ENCODE measurements around the genes SLC44A4, ZBTB12, CFB, C4B and TNXB.

DNA sequence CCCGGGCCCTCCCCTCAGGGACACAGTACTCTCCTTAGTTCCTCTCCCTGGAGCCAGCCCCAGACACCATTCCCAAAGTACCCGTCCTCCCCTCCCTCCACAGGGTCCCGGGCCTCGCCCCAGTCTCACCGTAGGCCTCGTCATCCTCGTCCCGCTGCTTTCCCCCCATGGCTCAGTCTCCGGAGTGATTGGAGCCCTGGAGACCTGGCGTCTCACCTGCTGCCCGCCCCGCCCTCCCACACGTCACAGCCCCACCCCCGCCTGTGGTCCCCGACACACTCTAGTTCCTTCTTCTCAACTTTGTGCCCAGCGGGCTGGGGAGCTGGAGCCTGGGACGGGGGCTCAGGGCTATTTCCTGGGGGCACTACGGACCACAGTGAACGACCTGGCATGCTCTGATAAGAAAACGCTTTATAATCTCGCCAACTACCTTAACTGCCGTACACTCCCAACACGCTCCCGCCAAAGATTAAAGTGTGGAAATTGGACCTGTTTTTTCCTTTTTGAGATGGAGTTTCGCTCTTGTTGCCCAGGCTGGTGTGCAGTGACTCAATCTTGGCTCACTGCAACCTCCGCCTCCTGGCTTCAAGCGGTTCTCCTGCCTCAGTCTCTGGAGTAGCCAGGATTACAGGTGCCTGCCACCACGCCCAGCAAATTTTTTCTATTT, at the start of gene SLC44A4:
Gene SLC44A4 (minus strand): TSS at position 186 of the 667 bp plus-strand sequence.
- RRBS = 37% methylated on average over 9 of the region's 28 CpGs

DNA sequence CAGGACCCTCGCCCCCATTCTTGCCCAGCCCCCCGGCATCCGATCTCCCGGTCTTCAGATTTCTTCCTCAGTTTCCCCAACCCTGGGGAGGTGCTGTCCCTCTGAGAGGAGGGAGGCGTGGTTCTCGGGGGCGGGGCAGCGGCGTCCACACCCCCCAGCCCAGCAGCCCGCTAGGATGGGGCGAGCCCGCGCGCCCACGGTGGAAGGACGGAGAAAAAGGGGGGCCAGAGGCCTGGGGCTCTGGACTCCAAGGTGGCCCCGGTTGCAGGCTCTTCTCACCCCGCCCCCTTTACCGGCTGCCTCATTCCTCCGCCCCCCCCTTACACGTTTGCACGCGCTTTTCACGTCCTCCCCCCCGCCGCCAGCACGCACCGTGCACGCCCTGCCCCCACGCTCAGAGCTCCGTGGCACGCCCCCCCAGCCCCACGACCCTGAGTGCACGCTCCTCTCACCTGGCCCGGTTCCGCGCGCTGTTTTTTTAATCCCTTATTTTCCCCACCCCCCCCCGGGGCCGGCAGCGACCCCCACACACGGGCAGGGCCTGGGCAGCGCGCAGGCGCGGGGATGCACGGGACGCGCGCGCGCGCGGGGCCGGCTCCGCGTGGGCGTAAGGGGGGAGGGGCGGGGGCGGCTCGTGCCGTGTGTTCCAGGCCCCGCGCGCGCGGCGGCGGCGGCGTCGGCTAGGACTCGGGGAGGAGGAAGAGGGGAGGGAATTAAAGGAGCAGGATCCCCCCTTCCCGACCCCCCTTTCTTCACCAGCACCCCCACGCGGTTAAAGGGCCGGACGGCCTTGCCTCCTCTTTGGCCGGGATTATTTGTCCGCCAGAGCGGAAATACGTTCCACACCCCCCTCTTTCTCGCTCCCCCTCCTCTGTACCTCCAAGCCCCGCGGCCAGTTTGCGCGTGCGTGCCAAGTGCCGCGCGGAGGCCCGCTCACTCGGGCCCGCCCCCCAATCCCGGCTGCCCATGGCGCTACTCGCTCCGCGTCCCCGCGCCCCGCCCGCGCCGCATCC, at the start of gene ZBTB12:
Gene ZBTB12 (minus strand): TSS at position 702 of the 1,013 bp plus-strand sequence.
- RRBS = 2% methylated on average over 15 of the region's 105 CpGs

- RRBS = no CpG with 5 or more reads among the region's 21 CpGs
These were observed at the start of gene CFB for GRCh38 chr6:31945368-31946571. Gene CFB, plus strand, starts transcription at chr6:31946095.

DNA sequence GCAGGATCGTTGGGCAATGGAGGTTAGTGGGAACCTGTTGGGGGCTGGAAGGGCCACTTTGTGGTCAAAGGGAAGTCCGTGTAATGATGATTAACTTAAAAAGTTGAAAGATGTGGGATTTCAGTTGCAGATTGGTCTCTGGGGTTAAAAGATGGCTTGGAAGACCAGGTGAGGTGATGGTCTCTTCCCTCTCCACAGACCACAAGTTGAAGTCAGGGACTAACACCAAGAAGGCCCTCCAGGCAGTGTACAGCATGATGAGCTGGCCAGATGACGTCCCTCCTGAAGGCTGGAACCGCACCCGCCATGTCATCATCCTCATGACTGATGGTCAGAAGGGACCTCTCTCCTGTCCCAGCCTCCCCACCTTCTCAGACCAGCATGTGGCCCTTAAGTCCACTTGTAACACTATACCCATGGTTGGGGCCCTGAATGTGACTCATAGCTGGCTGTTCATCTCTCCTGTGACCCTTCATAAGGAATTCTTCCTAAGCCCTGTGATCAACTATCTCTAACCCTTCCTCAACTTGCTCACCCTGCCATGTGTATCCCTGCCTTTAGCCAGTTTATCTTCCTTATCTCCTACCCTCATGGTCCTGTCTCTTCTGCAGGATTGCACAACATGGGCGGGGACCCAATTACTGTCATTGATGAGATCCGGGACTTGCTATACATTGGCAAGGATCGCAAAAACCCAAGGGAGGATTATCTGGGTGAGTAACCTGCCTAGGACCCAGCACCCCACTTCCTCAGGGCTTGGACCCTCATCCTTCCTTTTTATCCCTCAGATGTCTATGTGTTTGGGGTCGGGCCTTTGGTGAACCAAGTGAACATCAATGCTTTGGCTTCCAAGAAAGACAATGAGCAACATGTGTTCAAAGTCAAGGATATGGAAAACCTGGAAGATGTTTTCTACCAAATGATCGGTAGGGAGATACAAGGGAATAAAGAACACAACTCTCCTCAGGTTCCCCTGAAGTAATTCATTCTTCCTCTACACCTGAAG, 3.0 kb downstream of the CFB start:
- RRBS = no CpG with 5 or more reads among the region's 10 CpGs

GRCh38 chr6:31965575-31966005, 6.3 kb downstream of the DXO start:
- RRBS = no CpG with 5 or more reads among the region's 10 CpGs

DNA sequence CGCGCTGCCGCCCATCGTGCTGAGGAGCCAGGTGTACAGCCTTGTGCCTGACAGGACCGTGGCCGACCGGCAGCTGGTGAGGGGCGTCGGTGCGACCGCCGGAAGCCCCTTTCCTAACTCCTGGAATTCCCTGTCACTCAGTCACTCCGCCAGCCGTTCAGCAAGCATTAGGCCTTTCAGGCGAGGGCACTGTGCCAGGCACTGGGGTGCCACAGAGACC, 429 bp downstream of the STK19 start:
- RRBS = no CpG with 5 or more reads among the region's 15 CpGs

GRCh38 chr6:32012877-32013260, 1.7 kb upstream of the C4B start:
- RRBS = no CpG with 5 or more reads among the region's 10 CpGs

DNA sequence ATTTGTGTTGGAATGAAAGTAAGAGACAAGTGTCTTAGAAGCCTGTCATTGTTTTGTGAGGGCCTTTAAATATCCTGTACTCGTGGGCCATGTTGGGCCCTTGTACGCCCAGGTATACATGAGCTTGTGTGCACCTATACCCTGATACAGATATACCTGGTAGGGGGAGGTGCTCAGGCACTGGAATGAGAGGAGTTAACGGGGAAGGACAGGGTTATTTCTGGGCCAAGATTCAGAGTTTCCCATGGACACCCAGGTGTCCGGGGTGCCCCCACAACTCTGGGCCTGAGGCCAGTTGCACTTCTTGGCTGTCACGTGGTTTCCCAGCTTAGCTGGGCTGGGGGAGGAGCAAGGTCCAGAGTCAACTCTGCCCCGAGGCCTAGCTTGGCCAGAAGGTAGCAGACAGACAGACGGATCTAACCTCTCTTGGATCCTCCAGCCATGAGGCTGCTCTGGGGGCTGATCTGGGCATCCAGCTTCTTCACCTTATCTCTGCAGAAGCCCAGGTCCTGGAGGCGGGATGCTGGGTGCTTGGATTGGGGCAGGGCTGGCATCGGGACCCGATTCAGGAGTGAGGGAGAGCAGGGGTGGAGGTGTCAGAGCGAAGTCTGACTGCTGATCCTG, at the start of gene C4B:
Gene C4B (plus strand): TSS at position 391 of the 624 bp plus-strand sequence.
- RRBS = no CpG with 5 or more reads among the region's 11 CpGs

GRCh38 chr6:32107917-32108783, 988 bp downstream of the TNXB start:
- RRBS = no CpG with 5 or more reads among the region's 19 CpGs

- RRBS = no CpG with 5 or more reads among the region's 17 CpGs
These were observed at the start of gene TNXB for GRCh38 chr6:32109153-32110220. Gene TNXB, minus strand, starts transcription at chr6:32109338.

DNA sequence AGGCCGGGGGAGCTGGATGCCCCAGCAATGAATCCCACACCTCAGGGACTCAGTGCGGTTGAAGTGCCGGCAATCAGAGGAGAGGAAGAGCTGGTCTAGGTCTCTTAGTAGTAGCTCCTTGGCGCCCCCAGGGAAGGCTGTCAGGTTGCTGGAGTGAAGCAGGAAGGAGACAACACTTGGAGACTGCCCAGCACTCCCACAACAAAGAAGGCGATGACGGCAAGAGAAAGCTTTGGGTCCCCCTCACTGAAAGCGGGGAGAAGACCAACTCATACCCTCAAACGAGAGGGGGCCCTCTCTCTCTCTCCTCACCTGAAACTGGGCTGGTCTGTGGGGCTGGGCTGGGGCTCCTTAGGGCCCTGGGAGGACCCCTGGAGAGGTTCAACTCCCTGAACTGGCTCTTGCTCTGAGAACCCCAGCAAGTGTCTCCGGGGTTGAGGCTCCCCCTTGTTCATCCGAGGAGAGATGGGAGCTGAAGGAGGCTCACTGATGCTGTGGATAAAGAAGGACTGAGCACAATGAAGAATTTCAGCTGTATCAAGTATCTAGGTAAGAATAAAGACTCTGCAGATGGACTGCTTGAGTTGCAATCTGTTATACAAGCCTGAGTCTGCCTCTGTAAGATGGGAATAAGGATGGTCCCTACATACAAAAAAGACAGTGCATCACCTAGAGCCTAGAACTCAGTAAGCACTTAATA, 8.6 kb upstream of the TNXB start:
- RRBS = 60% methylated on average over 3 of the region's 10 CpGs

- RRBS = no CpG with 5 or more reads among the region's 15 CpGs
These were observed 2.9 kb downstream of the RNF5 start for GRCh38 chr6:32180873-32181754.

DNA sequence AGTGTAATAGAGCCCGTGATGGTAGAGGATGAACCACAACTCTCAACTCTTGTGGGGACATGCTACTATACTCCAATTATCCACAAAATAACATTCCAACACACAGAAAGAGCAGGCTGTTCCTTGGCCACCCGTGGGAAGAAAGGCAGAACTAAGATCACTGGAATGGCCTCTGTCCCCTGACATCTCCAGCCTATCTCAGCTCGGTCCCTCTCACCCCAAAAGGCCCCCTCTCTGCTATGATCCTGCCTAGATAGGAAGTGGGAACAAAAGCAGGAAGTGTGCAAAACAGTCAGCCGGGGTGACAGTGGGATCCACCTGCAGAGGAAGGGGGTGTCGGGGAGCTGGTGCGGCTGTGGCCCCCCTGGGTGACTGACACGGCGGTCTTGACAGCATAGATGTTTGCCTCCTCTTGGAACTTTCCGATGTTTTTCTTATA, 2.9 kb upstream of the AGER start:
- RRBS = no CpG with 5 or more reads among the region's 9 CpGs

DNA sequence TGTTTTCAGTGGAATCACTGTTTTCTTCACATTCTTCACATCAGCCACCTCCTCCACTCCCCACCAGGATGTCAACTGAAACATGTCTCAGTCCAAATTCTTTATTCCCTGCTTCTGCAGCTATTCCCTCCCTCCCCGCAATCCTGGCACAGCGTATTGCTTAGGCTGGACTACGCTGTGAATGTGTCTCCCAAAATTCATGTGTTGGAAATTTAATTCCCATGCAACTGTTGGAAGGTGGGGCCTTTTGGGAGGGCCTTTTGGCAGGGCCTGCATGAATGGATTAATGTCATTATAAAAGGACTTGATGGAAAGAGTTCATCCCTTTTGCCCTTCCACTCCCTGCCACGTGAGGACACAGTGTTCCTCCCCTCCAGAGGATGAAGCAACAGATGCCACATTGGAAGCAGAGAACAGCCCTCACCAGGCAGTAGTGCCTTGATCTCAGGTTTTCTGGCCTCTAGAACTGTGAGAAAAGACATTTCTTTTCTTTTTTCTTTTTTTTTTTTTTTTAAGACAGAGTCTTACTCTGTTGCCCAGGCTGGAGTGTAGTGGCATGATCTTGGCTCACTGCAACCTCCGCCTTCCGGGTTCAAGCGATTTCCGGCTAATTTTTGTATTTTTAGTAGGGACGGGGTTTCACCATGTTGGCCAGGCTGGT, 20.5 kb upstream of the NOTCH4 start:
- RRBS = no CpG with 5 or more reads among the region's 9 CpGs

- RRBS = no CpG with 5 or more reads among the region's 9 CpGs
These were observed 8.6 kb upstream of the BTNL2 start for GRCh38 chr6:32415590-32415949.

DNA sequence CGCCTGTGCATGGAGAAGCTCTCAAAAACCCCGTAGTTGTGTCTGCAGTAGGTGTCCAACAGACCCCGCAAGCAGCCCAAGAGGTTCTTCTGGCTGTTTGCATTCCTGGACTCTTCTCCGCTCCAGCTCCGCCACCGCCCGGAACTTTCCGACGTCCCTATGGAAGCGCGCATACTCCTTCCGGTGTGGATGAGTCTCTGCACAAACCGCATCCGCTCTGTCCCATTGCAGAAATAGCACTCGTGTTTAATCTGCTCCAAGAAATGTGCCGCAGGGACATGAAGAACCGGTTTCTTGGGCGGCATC, 20.1 kb downstream of the HLA-DRA start:
- RRBS = 62% methylated on average over 9 of the region's 18 CpGs

DNA sequence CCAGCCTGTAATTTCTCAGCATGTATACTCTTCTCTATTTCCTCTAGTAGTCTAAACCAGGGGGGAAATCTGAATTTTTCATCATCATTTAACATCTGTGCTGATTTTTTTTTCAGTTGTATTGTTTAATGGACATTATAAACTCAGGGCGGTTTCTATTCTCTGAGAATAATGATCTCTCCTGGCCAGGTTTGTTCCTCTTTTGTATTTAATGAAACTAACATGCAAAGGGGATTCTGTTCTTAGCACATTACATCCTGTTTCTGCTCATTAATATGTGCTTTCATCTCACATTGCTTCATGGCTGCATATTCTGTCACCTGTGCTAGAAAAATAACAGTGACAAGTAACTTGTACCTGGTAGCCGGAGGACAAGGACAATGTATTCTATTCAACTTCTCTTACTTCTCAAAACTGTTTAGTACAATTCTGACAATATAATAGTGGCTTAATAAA, 819 bp downstream of the HLA-DOB start:
- RRBS = no CpG with 5 or more reads among the region's 2 CpGs

GRCh38 chr6:32894026-32895088, 40.4 kb downstream of the PSMB9 start:
- RRBS = no CpG with 5 or more reads among the region's 69 CpGs

GRCh38 chr6:32937047-32937670, 3.7 kb downstream of the HLA-DMB start:
- RRBS = no CpG with 5 or more reads among the region's 12 CpGs

- RRBS = no CpG with 5 or more reads among the region's 2 CpGs
These were observed 747 bp downstream of the HLA-DMB start for GRCh38 chr6:32940085-32940476.

Data from choroid plexus epithelial cell (primary cell).